Vagina (tissue), 1 donor: ENCODE measurements around the gene MEDAG.

- PRO-cap, result no peak
- RAMPAGE, long total RNA, result no peak
Observed at GRCh38 chr13:30739239-30739600, 3.9 kb downstream of the ALOX5AP start.

DNA sequence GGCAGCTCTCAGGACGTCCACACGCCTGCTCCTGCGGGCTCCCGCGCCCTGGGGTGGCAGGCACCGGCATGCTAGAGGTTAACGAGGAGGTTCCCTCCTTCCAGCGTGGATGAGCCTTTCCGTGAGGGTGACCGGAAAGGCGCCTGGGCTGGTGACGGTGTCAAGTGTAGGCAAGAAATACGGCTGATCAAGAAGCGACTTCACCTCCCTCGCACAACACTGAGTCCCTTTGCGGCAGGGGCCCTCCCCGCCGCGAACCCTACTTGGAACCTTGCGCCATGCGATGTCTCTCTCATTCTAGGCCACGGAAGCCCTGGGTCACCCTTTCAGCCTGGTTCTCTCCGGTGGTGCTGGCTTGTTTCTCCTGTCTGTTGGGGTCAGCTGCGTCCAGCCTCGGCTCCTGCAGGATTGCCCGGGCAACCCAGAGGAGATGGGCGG, 67.8 kb downstream of the ALOX5AP start:
- PRO-cap, result no peak
- RAMPAGE, long total RNA, result no peak

GRCh38 chr13:30862595-30863752, 43.1 kb upstream of the MEDAG start:
- PRO-cap, result unidirectional peak, plus-strand start at chr13:30862907
- RAMPAGE, long total RNA, result no peak

DNA sequence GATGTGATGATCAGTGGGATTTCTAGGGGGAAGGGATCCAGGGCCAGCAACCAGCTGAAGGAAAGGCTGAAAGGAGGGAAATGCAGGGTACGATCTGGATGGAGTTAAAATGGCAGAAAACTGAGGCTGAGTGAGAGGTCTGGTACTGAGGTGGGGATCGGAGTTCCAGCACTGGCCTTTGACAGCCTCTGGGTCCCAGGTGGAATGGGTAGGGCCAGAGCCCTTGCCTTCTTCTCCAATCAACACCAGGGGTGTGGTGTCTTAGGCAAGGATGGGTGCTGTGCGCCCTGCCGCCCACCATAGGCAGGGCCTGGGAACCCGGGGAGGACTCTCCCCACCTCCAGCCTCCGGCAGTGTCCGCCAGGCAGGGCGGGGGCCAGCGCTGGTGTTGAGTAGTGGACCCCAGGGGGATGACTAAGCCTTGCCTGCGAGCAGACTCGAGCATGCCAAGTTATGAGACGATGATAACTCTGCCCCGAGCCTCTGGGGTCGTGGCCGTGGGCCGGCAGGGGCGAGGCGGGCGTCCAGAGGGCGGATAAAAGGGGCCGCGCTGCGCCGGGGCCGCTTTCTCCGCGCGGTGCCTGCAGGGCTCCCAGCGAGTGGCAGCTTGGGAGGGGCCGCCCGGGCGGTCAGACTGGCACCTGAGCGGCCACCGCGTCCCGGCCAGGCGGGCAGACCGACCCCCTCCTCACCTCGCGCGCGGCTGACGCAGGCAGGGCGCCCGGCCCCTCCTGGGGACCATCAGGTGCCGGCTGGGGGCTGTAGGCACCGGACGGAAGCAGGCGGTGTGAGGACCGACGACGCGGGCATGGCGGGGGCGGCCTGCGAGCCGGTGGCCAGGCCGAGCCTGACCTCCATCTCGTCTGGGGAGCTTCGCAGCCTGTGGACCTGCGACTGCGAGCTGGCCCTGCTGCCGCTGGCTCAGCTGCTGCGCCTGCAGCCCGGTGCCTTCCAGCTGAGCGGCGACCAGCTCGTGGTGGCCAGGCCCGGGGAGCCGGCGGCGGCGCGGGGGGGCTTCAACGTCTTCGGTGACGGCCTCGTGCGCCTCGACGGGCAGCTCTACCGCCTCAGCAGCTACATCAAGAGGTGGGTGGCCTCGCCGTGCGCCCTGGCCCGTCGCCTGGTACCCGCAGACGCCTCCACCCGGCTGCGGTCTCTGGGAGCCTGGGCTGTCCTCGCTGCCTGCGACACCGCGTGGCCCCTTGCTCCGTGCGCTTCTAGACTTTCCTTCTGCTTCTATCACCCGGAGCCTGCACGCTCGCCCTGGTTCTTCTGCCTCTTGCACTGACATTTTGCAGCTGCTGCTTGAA, at the start of gene MEDAG:
Gene MEDAG, plus strand, starts transcription at position 564 of the 1,310 bp plus-strand sequence.
- PRO-cap, result bidirectional peak, plus-strand start at position 259 of the sequence, minus-strand start at position 180 of the sequence; bidirectional peak, plus-strand start at position 566 of the sequence, minus-strand start at position 355 of the sequence
- RAMPAGE, long total RNA, result no peak

DNA sequence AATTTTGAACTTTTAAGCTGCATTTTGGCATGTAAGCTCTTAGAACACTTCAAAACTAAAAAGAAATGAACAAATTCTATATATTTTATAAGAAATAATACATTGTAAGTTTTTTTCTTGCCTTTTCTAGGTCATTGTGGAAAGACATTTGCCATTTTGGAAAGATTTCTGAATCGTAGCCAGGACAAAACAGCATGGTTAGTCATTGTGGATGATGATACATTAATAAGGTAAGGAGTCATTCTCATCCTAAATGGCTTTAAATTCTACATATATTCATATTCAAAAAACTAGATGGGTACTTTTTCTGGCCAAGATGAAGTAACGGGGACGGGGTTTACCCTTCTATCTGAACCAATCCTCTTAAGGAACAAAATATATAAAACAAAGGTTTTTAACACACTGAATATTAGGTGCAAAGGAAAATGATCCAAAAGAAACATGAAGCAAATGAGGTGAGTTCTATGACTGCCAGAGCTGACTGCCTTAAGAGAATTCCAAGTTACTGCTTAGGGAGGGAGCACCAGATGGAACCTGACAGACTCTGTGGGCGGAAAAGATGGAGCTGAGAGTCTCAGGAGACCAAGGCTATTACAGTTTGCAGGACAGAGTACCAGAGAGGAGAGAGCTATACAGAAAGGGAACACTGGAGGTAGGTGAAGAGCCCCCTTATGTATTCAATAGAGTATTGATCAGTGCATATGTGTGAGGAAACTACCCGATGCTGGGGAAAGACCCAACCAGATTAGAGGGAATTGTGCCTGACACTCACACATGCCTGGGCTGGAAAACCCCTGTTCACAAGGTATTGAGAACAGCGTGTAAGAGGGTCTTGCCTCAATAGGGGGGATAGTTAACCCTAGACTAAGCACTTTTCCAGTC, 87.1 kb downstream of the B3GLCT start:
- PRO-cap, result no peak
- RAMPAGE, long total RNA, result start-site peak on the plus strand centred at position 353 of the sequence, 393 bp wide, 15 reads

DNA sequence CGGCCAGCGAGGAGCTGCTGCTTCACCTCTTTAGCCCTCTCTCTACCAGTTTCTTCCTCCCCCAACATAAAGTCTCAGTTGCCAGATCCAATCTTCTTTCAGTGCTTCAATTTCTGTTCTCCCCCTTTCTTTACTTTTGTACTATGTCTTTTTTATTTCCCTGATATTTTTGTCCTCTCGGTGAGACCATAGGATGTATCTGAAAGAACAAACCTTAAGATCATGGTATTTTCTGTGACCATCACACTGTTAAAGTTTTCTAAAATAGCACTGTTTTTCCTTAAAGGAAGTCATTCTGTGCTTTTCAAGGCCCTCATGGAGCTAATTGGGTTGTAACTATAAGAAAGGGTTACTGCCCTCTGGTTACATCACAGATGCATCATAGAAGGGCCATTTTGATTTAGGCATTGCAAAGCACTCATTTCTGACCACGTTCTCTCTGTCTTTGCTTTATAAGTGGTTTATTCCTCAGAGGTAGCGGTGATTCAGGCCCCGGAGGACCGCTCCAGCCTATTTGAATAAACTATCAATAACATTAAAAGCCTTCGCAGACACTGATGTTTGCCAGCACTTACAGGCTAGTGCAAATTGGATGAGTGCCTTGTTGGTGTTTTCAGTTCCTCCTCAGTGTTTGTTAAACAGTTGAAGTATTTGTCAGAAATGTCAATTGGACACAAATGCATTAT, 120.0 kb downstream of the RXFP2 start:
- PRO-cap, result no peak
- RAMPAGE, long total RNA, result no peak

DNA sequence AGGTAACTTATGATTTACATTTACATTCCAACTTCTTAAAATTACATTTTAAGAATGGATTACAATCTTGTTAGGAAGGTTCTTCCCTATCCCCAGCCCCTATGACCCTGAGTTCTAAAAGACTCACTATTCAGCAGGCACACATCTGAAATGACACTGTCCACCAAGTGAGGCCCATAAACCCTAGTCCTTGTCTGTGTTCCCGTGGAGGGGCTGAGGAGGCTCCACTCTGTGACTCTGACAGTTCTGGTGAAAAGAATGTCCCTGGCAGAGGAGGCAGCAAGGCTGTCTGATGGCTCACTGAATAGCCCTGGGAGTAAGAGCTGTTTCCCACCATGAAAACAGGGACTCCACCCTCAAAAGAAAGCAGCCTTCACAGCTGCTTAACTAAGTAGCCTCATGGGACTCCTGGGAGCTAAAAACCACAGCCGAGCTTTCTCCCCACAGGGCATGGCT, 135.3 kb upstream of the FRY start:
- PRO-cap, result no peak
- RAMPAGE, long total RNA, result no peak

DNA sequence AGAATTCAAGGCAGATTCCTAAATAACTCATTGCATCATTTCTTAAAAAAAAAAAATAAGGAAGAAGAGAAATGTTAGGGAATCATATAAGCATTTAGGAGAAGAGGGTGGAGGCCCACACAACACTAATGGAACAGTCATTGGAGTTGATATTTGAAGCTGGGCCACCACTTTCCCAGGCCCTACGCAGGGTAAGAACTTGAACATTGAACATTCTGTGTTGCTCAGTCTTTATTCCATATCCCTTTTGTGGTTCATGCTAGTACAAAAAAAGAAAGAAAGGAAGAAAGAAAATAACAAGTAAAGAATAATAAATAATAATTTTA, 127.6 kb downstream of the FRY start:
- PRO-cap, result unidirectional peak, plus-strand start at position 93 of the sequence
- RAMPAGE, long total RNA, result no peak

DNA sequence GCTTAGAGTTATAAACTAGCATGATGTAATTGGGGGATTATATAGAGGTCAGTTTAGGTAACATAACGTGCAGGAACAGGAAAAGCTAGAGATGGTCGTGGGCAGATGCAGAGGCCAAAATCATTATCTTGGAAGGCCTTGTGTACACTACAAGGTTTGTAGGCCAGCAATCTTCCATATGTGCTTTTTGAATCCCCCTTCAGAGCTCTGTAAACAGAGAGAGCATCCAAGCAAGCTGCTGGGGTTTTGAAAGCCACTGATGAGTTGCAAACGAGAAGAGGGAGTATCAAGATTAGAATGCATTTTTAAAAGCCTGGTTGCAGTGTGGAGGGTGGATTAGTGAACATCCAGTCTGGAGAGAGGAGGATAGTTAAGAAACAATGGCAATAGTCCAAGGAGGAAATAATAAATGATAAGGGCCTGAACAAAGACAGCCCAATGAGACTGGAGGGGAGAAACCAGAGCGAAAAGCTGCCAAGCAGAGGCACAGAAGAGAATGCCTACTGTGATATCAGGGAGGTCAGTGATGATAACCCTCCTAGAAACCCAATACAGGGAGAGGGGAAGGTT, 109.6 kb downstream of the ZAR1L start:
- PRO-cap, result no peak
- RAMPAGE, long total RNA, result no peak

DNA sequence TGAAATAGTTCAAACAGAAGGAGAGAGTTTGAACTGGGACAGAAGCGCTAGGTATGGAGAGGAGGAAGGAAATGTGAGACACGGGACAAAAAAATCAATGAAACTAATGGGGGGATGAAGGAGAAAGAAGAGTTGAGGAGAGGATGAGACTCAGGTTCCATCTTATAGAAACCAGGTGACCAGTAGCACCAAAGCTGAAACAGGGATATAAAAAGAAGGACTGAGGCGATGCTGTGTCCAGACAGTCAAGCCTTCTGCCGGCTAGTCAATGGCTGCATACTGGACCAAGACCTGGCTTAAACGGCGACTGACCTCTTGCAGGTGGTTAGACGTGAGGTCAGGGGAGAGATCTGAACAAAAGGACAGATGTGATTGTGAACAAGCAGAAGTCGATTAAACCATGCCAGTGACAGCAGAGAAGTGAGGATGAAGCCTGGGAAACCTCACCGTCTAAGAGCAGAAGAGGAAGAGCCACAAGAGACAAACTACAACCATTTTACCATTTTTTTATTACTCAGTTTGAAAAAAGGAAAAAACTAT, 24.4 kb downstream of the ZAR1L start:
- PRO-cap, result no peak
- RAMPAGE, long total RNA, result no peak

DNA sequence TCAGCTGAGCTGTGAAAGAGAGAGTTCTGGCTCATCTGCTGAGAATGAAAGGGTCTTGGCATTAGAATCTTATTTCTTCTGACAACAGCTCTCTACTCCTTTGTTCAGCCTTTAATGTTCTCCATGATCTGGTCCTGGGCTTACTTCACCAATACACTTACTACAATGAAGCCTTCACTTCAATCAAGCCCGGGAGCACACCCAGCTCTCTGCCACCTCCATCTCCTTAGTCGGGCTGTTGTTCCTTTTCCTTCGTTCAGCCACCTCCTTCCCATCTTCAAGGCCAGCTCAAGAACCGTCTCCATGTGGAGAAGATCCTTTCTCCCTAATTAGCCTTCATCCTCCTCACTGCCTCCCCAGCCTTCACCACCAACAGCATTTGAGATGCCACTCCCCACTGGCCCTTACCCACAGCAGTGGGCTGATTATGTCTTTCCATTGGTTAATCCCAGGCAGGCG, 3.9 kb downstream of the N4BP2L1 start:
- PRO-cap, result no peak
- RAMPAGE, long total RNA, result no peak

DNA sequence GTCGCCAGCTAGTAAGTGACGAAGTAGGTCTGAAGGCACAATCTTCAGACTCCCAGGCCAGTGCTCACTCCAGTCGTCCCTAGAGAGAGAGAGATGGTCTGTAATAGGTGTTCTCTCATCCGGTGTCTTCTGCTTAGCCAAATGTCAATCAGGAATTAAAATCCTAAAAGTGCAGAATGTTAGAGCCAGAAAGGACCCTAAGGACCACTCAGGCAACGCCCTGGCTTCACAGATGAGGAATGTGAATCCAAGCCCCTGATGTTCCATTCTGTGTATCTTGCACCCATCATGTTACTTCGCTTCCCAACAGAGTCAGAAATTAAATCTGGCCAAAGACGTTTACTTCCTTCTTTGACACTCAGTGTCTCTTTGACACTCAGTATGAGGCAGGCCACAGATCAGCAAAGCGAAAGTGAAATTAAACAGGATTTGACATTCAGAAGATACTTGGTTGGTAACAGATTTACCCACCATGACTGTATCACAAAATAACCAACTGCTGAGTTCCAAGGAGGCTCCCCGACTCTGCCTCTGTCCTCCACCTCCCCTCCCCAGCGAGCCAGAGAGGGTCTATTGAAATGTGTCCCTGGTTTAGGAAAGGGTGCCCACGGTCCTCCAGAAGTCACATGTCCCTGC, 1.9 kb downstream of the N4BP2L1 start:
- PRO-cap, result no peak
- RAMPAGE, long total RNA, result no peak

- PRO-cap, result no peak
- RAMPAGE, long total RNA, result no peak
Observed at GRCh38 chr13:32526033-32527172, 12.2 kb downstream of the N4BP2L2 start.

- PRO-cap, result no peak
- RAMPAGE, long total RNA, result no peak
Observed at GRCh38 chr13:32586816-32586954, 433 bp downstream of the PDS5B start.

GRCh38 chr13:32672220-32672783, 86.0 kb downstream of the PDS5B start:
- PRO-cap, result no peak
- RAMPAGE, long total RNA, result no peak

DNA sequence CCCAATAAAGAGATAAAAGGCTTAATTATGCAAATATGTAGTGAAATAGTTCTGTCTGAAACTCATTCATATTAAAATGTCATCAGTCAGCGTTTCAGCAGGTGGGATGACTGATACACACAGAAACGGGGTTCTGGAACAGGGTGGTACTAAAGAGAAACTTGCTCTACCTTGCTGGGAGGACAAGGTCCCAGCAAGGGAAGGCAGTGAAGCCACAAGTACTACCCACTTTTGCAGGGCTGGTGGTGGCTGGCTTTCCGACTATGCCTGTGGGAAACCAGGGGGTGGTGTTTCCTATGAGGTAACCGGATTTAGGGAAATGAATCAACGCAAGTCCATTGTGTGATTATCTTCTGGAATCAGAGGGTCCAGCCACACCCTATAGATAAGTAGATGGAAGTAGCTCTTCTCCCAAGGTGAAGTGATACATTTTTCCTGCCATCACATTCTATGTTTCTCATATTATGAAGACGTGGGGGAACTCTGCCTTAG, 76.3 kb downstream of the KL start:
- PRO-cap, result no peak
- RAMPAGE, long total RNA, result no peak

GRCh38 chr13:33123305-33124117, 107.3 kb downstream of the KL start:
- PRO-cap, result no peak
- RAMPAGE, long total RNA, result no peak

- PRO-cap, result no peak
- RAMPAGE, long total RNA, result start-site peak on the minus strand at chr13:33182964-33183379, 13 reads
Observed at GRCh38 chr13:33182750-33183321, 102.7 kb downstream of the STARD13 start.

GRCh38 chr13:33287053-33287771, 1.7 kb upstream of the STARD13 start:
- PRO-cap, result no peak
- RAMPAGE, long total RNA, result no peak

GRCh38 chr13:33723248-33724181, 94.4 kb upstream of the RFC3 start:
- PRO-cap, result no peak
- RAMPAGE, long total RNA, result no peak